OCI-LY7 (cell line): ENCODE results near the genes INPP5A, NKX6-2 and FUOM.

DNA sequence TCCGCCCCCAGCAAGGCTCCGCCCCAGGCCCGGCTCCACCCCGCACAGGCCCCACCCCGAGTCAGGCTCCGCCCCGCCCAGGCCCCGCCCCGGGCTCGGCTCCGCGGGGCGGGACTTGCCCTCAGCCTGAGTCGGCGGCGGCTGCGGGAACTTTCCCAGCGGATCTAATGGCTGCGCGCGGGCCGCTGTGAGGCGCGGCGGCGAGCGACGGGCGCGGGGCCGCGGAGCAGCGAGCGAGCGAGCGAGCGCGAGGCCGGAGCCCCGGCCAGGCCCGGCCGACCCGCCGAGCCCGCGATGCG is at the start of gene INPP5A:
TSS of gene INPP5A (plus strand) at position 114 of the 299 bp plus-strand sequence.
- PRO-cap = unidirectional peak, plus-strand start at position 129 of the sequence
- RAMPAGE, long total RNA = no peak

GRCh38 chr10:132588015-132589141 is 50.8 kb downstream of the INPP5A start:
- PRO-cap = no peak
- RAMPAGE, long total RNA = no peak

DNA sequence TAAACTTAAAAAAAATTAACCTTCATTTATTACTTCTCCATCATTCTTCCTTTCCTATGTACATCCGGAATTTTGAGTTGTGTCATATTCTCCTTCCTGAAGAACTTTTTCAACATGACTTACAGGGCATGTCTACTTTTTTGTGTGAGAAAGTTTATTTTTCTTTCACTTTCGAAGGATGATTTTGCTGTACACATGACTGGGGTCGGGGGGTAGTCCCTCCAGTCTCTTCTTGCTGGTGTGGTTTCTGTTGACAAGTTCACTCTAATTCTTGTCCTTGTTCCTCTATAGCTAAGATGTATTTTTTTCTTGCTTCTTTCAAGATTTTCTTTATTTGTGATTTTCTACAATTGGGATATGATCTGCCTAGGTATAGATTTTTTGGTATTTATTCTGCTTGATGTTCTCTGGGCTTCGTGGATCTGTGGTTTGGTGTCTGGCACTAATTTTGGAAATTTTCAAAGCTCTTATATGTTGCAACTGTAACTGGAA is 55.9 kb downstream of the INPP5A start:
- PRO-cap = no peak
- RAMPAGE, long total RNA = no peak

GRCh38 chr10:132633950-132634672 is 96.5 kb downstream of the INPP5A start:
- PRO-cap = no peak
- RAMPAGE, long total RNA = no peak

DNA sequence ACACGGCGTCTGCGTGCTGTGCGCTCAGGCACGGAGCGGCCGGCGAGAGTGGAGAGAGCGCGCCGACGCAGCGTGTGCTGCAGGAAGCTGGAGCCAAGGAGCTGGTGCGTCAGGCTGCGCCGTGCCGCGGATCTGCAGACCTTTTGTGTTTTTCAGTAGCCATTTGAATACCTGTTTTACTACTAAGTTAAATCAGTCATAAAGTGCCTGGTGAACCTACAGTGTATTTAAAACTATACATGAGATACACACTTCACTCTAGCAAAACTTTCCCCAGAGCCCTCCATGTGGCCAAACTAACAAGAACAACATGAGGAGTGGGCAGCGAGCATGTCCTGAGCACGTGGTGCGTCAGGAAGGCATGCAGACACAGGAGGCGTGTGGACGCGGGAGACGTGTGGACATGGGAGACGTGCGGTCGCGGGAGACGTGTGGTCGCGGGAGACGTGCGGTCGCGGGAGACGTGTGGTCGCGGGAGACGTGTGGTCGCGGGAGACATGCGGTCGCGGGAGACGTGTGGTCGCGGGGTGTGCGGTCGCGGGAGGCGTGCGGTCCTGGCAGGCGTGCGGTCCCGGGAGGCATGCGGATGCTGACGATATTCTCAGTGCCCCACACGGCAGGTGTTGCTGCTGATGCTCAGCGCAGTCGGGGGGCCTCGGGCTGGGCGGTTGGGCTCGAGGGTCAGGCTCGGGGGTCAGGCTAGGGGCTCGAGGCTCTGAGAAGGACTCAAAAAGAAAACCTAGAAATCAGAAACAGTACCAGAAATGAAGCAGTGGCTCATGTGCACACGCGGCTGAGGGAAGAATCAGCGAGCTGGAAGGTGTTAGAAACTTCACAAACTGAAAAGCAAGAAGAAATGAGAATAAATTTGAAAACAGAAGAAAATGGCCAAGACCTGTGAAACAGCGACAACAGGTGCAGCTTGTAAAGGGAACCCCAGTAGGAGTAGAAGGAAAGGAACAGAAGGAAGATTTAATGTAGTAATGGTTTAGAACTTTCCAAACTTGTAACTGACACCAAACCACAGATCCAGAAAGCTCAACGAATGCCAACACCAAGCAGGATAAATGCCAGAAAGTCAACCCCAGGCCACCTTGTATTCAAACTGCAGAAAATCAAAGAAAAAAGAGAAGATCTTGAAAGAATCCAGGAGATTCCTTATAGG is 94.2 kb downstream of the NKX6-2 start:
- PRO-cap = no peak
- RAMPAGE, long total RNA = no peak

DNA sequence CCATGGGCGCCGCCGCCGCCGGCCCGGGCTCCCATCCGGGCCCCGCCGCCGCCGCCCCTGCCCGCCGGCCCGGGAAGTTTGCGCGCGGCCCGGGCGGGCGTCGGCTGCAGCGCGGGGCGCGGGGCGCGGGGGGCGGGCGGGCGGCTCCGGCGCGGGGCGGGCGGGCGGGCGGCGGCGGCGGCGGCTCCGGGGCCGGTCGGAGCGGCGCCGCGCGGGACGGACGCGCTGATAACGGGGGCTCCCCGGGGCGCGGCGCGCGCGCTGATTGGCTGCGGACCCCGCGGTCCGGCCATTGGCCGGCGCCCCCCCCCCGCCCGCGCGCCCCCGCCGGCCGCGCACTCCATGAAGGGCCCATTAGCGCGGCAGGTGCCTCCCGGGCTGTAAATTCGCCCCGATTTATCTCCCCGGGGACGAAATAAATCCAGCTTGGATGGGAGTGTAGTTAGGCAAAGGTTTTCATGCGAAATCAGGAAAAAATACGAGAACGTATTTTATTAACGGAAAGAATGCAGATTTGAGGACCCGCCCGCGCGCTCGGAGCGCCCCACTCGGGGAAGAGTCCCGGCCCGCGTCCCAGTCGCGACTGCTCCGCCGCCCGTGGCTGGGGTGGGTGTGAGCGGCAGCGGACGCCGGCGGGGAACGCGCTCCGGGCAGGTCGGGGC is at the start of gene NKX6-2:
TSS of gene NKX6-2 (minus strand) at position 203 of the 662 bp plus-strand sequence.
- PRO-cap = no peak
- RAMPAGE, long total RNA = no peak

GRCh38 chr10:132848413-132848755 is 62.4 kb upstream of the NKX6-2 start:
- PRO-cap = no peak
- RAMPAGE, long total RNA = no peak

GRCh38 chr10:132912304-132913020 is 29.9 kb downstream of the CFAP46 start:
- PRO-cap = no peak
- RAMPAGE, long total RNA = no peak

DNA sequence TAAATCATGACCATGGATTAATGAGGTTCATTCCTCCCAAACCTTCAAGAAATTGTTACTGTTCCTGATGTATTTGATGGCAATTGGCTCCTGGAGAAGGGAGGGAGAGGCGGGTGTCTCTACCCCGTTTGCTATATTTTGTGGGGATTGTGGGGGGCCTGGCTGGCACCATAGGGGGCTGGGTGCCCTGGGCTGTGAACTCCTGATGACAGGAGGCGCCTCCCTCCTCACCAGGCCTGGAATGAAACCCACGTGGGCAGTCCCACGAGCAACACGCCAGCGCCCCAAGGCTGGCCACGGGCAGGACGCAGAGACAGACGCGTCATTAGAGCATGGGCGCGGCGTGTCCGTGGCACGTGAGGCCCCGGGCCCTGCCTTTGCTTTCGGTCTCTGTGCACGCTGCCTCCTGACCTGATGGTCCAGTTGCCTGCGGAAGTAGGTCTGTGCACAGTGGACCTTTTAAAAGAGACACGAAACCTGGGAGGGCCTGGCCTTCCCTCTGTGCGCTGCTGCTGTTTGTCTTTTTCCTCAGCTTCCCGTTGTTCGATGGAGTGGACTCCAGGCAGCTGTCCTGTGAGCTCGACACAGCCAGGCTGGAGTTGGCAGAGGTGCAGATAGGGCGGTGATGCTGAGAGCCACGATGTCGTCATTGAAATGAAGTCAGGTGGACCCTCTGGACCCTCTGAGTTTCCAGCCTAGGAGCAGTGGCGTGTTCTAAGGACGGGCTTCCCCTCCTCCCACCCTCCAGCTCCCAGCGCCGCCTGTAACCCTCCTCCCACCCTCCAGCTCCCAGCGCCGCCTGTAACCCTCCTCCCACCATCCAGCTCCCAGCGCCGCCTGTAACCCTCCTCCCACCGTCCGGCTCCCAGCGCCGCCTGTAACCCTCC is 40.0 kb upstream of the CFAP46 start:
- PRO-cap = no peak
- RAMPAGE, long total RNA = no peak

DNA sequence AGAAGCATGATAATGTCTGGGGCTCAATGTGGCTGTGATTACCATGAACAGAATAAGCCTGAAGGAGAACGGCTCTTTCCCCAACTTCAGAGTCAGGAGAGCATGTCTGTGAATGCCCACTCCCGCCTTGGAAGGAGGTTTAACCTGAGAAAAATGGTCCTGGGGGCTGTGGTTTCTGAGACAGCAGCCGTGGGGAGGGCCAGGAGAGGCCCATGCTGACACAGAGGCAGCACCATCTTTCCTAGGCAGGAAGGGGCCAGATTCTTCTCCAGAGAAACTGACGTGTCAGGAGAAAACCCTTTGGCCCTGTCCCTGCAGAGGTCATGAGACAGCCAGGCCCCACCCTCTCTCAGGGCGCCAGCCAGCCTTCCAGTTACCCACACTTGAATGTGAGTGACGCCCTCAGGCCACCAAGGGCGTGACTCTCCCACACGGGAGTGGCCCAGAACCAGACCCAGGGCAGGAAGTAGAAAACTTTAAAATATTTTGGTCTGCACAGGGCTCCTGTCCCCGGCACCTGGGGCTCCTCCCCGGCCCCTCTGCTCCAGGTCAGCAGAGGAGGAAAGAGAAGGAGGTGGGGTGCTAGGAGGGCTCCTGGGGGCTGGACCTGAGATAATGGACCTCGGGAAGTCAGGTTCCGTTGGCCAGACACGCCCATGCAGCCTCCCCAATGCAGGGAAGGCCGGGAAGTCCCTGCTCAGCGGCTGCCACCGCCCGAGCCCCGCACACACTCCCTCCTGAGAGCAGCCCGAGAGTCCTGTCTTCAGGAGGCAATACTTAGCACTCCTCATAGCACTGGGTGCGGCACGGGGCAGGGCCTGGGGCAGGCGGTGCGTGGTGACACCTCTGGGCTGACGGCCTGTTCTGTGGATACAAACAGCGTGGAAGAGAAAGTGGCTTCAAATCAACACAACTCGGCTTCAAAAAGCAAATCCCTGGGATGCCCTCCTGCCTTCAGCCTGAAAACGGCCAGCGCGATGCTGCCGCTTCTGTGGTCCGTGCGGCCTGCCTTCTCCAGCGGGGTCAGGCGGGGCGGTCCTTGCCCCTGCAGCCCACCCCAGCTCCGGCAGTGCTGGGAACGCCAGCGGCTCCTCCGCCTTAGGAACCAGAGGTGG is 67.0 kb upstream of the CFAP46 start:
- PRO-cap = no peak
- RAMPAGE, long total RNA = no peak

DNA sequence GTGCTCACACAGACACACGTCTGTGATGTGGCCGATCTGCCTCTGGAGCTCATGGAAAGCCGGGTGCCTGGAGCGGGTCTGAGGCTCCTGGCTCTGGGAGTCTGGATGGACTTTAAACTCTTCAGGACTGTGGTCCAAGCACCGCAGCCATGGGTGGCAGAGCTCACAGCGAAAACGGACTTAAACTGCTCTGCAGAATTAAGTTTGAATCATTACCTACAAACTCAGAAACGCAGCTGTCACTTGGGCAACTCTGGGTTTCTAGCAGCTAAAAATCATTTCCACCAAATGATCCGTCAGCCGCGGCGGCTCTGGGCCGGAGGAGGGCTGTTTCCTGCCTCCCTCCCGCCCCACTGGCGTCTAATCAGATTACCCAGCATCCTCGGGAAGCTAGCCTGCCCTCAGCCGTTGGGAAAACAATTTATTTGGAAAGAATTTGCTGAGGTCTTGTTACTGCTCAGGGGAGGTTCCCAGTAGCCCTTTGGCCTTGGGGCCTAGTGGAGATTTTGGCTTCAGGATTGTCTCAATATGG is 65.1 kb upstream of the ADGRA1 start:
- PRO-cap = no peak
- RAMPAGE, long total RNA = no peak

- PRO-cap = no peak
- RAMPAGE, long total RNA = no peak
These were observed 13.2 kb downstream of the ADGRA1 start for GRCh38 chr10:133100658-133101609.

GRCh38 chr10:133249880-133250470 is 12.3 kb downstream of the VENTX start:
- PRO-cap = no peak
- RAMPAGE, long total RNA = no peak

DNA sequence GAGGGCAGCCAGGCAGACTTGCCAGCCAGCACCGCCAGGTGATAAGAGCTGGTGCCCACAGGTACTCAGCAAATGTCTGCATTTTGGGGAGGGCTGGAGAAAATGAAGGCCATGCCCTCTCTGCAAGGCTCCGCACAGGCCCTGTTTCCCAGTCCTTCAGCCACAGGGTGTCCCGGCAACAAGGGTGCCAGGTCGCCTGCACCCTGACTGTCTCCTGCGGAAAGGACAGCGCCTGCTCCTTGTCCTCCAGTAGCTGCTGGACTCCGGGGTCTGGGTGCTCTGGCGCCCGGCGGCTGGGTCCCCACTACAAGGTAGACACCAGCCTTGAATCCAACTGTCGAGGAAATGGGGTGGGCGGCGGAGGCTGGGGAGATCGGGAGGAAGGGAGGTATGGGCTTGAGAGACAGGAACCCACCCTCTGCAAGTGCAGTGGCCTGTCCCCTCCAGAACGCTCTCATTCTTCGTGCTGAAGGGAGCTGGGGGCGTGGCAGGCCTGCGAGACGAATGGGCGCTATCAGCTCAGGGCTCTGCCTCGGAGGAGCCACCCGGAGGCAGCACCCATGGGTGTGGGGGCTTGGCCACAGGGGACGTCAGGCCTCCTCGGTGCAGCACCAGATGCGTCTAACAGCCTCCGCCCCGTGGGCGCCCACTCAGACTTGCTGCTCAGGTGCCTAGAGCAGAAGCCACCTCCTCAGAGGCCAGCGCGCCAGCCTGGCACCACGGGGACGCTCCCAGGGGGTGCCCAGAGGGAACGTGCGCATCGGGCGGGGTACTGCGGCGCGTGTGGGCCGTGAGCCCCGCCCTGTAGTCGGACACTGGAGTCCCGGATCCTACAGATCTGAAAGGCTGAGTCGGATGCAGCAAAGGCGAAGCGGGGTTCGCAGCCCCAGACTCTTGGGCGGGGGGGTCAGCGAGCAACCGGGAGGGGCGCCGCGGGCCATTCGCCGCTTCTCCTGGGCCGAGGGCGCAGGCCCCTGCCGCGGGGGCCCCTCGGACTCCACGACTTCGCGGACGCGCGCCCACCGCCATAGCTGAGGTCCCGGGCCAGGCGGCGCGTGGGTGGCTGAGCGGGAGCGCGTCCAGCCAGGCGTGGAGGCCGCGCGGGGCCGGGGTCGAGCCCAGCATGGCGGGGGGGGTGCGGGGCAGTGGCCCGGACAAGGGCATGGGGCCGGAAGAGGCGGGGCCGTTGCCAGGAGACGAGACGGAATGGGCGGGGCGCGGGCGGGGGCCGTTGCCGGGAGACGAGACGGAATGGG is 15.4 kb downstream of the ADAM8 start:
- PRO-cap = unidirectional peak, minus-strand start at position 1,164 of the sequence
- RAMPAGE, long total RNA = no peak

DNA sequence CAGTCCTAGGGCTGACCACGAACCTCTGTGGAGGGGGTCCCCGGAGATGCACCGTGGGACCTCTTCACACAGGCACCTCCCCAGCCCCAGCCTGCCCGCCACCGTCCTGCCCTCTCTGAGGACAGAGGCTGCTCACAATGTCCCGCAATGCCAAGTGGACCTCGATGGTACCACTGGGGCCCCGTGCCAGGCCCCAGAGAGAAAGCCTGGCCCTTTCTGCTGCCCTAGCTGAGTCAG is 10.3 kb downstream of the ADAM8 start:
- PRO-cap = no peak
- RAMPAGE, long total RNA = no peak

- PRO-cap = no peak
- RAMPAGE, long total RNA = no peak
These were observed 7.1 kb upstream of the ADAM8 start for GRCh38 chr10:133283742-133284127.

DNA sequence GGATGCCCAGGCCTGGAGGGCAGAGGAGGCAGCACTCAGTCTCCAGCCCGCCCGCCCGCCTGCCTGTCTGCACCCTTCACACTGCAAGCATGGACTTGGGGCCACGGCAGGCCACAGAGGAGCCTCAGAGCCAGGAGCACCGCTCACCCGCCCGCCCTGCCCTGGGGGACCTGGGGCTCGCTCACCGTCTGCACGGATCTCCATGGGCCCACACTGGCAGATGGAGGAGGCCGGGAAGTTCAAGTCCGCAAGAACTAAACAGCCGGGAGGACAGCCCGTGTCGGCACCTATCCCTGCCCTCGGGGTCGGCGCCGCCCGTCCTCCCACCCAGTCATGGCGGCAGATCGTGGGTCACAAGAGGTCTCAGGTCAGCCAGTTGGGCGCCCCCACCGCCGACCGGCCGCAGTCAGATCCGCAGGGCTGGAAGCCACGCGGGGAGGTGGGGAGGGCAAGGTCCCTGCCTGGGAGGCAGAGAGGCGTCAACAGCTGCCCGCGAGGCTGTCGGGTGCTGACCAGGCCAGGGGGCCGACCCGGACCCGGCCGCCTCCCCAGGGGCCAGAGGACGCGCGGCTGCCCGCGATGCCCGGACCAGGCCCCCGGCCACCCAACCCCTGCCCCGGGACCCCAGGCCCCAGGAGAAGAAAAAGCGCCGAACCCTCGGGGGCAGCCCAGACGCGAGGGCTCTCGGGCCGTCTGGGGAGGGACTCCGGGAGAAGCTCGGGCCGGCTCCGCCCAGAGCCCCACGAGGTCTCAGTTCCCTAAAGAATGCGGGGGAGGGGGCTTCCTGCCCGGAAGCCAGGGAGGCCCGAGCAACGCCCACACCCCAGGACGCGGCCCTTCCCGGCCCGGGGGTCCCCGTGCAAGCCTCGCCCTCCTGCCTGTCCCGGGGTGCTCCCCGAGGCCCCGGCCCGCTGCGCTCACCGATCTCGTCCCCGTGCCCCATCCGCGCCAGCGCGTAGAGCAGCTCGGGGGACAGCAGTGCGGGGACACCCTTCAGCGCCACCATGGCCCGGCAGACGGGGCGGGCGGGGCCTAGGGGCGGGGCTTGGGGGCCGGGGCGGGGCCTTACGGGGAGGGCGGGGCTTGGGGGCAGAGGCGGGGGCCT is at the start of gene FUOM:
TSS of gene FUOM (minus strand) at position 1,018 of the 1,105 bp plus-strand sequence.
- PRO-cap = bidirectional peak, plus-strand start at position 791 of the sequence, minus-strand start at position 695 of the sequence; unidirectional peak, minus-strand start at position 1,018 of the sequence
- RAMPAGE, long total RNA = no peak

- PRO-cap = no peak
- RAMPAGE, long total RNA = no peak
These were observed 2.2 kb upstream of the FUOM start for GRCh38 chr10:133359476-133360866.

- PRO-cap = no peak
- RAMPAGE, long total RNA = no peak
These were observed 6.9 kb downstream of the MTG1 start for GRCh38 chr10:133400539-133401592.

- PRO-cap = no peak
- RAMPAGE, long total RNA = no peak
These were observed 6.2 kb downstream of the SCART1 start for GRCh38 chr10:133459811-133460466.